Cerebellum (tissue), 5 donors: ENCODE measurements around a stretch of chr14.

DNA sequence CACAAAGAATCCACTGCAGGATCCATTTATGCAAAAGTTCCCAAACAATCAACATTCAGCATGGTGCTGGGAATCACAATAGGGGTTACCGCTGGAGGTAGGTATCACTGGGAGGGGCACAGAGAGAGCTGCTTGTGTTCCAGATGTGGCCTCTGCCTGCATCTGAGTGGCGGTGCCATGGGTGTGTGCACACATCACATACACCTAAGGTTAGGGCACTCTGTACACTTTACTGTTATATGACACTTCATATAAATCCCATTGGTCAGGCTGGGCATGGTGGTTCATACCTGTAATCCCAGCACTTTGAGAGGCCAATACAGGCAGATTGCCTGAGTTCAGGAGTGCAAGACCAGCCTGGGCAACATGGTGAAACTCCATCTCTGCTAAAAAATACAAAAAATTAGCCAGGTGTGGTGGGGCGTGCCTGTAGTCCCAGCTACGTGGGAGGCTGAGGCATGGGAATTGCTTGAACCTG lies 30.7 kb downstream of the CLMN start:
- PRO-cap, 3 experiments: no peak in any of the 3 experiments
- RAMPAGE, long total RNA: no peak

DNA sequence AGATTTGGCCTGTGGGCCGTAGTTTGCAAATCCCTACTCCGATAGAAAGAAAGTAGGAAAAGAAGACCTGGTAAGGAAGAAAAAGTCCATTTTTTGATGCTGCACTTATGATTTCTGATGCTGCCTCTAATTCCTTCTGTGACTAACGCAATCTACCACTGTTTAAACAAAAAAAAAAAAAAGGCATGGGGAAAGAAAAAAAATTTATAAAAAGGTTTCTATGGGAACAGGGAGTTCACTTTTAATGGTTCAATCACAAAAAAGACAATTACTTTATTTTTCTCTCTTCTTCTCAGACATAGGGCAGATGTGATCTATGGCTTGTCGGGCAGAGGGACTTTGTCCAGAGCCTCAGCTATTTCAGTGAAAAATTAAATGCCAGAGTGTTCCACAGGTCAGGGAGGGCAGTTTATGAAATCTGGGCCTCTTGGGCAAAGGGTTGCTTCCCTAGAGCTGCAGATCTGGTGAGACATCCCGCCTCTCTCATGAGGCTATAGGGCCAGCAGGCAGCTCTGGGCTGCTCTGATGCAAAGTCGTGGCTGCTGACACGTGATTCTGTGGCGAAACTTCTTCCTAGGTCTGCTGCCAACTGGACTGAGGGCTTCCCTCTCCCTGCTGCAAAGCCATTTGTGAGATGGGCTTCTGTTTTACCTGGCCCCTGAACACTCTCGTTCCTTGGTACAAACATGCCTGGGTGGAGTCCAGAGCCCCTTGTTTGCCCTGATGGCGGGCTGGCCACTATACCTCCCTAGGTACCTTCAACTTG lies 6.1 kb downstream of the CLMN start:
- PRO-cap, 3 experiments: no peak in any of the 3 experiments
- RAMPAGE, long total RNA: no peak

- PRO-cap, 3 experiments: no peak in any of the 3 experiments
- RAMPAGE, long total RNA: no peak
Measured at GRCh38 chr14:95468646-95469288, 47.7 kb downstream of the SYNE3 start.

GRCh38 chr14:95547437-95548313 lies 12.8 kb downstream of the GLRX5 start:
- PRO-cap, 3 experiments: no peak in any of the 3 experiments
- RAMPAGE, long total RNA: no peak

DNA sequence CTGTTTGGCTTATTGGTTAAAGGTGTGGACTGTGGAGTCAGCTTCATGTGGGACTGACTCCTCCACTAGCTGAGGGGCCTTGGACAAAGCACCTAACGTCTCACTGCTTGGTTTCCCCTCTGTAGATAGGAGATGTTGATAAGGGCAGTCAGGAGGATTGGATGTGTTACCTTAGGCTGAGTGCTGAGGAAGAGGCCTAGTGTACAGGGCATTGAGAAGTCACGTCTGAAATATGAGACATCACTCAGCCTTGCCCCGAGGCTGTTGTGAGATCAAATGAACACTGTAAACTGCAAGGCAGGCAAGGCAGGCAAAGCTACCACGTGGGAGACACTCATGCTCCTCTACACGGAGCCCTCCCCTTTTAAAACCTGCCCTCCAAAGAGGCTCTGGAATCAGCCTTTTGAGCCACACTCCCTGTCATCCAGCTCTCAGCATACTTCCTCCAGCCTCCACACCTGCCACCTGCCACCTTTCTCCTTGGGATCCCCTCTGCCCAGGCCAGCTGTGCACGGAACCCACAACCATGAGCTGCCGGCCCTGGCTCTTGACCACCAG lies 27.3 kb upstream of the TCL1A start:
- PRO-cap, 3 experiments: no peak in any of the 3 experiments
- RAMPAGE, long total RNA: no peak

DNA sequence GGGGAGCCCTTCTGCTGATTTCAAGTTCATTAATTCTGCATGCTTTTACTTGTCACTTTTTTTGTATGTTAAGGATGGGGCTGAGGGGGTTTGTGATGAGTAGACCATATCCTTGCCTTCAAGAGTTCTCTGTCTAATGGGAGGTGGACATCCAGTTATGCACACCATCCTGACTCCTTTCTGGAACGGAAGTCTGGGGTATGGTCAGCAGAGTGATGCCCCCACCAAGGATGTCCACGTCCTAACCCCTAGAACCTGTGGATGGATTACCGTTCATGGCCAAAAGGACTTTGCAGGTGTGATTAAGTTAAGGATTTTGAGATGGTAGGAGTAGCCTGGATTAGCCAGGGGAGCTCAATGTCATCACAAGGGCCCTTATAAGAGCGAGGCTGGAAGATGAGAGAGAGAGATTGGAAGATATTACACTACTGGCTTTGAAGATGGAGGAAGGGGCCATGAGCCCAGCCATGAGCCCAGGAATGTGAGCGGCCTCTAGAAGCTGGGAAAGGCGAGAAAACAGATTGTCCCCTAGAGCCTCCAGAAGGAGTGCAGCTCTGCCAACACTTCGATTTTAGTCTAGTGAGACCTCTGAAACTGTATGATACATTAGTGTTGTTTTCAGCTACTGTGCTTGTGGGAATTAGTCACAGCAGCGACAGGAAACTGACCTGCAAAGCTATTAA lies 44.1 kb downstream of the C14orf132 start:
- PRO-cap, 3 experiments: peak in 1 of 3 experiments; most common minus-strand start position 578 of the sequence (in 1)
- RAMPAGE, long total RNA: no peak

- PRO-cap, 3 experiments: no peak in any of the 3 experiments
- RAMPAGE, long total RNA: no peak
Measured at GRCh38 chr14:96097844-96098094, 58.6 kb downstream of the C14orf132 start.

DNA sequence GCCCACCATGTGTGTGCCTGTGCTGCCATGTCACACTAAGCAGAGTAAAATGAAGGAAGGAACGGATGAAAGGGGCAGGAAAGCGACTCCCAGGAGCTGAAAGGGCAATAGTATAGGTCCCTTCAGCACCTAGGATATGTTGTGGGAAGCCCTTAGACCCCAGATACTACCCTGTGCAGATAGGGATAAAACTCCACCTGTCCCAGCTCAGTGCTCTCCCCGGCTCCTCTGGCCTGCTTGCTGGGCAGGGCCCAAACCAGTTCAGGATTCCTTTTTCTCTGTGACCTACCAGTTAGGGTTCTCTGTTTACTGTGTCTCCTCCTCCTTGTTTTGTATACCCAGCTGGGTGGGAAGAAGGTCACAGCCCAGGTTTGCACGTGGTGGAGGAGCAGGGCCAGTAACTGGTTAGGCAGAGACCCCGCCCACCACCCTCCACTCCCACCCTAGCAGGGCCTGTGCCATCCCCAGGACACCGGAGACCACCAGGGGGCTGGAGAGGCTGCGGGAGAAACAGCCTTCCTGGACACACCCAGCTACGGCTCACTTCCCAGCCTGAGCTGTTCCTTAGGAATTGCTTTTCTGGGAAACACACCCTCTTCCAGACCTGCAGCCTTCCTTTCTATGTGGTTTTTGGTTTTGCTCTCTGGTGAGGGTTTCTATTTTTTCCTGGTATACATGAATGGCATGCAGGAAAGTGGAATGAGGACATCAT lies 21.0 kb downstream of the BDKRB2 start:
- PRO-cap, 3 experiments: no peak in any of the 3 experiments
- RAMPAGE, long total RNA: no peak

DNA sequence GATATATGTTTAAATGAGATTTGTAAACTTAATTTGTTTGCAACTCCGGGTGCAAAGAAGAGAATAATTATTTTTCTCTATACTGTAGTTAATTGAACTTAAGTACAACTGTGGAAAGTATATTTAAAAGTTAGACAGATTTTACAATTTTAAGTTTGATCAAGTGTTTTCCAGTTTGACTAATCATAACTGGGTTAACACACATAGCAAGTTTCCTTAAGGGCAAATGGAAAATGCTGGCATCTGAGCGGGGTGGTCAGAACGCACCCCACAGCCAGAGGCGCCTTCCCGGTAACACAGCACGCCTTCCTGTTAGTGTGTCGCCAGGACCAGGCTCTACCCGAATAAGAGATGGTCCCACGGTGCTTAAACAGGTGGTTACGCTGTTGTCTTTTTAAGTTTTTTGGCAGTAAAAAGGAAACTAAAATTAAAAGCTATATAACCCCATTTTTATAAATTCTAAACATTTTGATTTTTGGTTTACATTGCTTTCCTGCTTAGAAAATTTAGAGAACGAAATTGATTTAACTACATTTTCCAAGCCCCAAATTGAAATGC lies 28.0 kb downstream of the BDKRB1 start:
- PRO-cap, 3 experiments: no peak in any of the 3 experiments
- RAMPAGE, long total RNA: no peak

- PRO-cap, 3 experiments: no peak in any of the 3 experiments
- RAMPAGE, long total RNA: no peak
Measured at GRCh38 chr14:96284454-96284790, 28.4 kb downstream of the BDKRB1 start.

- PRO-cap, 3 experiments: peak in 2 of 3 experiments; most common plus-strand start chr14:96362218 (in 2)
- RAMPAGE, long total RNA: no peak
Measured at GRCh38 chr14:96361714-96362381, 1.3 kb downstream of the ATG2B start.

GRCh38 chr14:97602729-97603129 lies 805.5 kb downstream of the VRK1 start:
- PRO-cap, 3 experiments: no peak in any of the 3 experiments
- RAMPAGE, long total RNA: no peak

DNA sequence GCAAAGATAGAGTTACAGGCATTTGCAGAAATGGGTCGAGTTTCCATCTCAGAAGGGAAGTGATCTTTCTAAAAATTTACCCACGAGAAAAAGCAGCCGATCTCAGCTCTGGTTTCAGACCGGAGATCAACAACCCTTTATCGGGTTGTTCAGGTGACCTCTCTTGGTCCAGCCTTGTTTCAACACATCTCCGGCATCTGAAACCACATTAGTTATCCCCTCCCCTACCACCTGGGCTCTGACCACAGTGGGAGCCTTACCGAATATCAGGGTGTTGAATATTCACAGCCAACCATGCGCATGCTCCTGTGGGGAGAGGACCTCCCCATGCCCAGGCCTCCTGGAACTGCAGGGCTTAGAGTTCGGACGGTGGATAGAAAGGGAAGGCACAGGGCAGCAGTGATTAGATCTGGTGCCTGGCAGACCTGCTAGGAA lies 905.9 kb downstream of the VRK1 start:
- PRO-cap, 3 experiments: no peak in any of the 3 experiments
- RAMPAGE, long total RNA: no peak

DNA sequence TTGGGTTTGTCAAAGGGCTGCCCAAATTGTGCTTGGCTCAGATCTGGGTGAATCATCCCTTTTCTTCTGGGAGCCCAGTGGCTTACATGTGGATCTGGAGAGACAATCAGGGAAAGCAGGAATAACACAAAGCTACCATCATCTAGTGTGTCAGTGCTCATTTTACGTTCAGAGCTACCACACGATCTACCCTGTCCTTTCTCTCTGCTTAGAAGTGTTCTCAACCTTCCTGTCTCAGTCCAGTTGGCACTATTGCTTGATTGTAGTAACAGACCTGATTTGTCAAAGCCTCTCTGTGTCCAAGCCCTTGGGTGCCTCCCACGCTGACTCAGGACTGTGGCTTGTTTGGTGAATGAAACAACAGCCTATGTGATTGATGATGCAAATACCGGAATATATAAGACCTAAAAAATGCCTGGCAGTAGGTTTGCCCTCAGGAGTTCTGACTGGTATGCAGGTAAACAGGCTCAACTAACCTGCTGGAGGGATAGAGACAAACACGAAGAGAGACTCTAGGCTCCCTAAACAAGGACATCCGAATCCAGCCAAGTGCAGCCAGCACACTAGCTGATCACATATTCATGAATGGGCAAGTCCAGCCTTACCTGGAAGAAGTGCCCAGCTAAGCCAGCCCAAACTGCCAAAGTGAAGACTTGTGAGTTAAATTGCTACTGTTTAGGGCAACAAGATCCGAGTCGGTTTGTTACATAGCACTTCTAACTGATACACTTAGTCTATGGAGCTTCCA lies 974.5 kb downstream of the VRK1 start:
- PRO-cap, 3 experiments: no peak in any of the 3 experiments
- RAMPAGE, long total RNA: no peak

DNA sequence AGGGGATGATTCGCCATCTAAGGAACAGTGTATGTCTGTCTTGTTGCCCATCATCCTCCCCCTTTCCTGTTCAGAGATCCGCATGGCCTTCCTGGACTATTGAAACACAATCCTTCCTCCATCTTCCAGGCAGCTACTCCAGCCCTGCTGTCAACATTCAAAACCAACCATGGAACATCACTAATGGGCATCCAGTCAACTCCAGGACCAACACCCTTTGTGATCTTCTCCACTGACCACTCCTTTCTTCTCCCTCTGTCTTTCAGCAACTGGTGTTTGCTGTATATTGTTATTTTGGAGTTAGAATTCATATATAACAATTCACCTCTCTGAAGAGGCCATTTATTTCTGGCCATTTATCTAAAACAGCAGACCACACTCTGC lies 1188.2 kb downstream of the VRK1 start:
- PRO-cap, 3 experiments: no peak in any of the 3 experiments
- RAMPAGE, long total RNA: no peak

- PRO-cap, 3 experiments: no peak in any of the 3 experiments
- RAMPAGE, long total RNA: no peak
Measured at GRCh38 chr14:98203425-98203895, 1068.5 kb downstream of the BCL11B start.

DNA sequence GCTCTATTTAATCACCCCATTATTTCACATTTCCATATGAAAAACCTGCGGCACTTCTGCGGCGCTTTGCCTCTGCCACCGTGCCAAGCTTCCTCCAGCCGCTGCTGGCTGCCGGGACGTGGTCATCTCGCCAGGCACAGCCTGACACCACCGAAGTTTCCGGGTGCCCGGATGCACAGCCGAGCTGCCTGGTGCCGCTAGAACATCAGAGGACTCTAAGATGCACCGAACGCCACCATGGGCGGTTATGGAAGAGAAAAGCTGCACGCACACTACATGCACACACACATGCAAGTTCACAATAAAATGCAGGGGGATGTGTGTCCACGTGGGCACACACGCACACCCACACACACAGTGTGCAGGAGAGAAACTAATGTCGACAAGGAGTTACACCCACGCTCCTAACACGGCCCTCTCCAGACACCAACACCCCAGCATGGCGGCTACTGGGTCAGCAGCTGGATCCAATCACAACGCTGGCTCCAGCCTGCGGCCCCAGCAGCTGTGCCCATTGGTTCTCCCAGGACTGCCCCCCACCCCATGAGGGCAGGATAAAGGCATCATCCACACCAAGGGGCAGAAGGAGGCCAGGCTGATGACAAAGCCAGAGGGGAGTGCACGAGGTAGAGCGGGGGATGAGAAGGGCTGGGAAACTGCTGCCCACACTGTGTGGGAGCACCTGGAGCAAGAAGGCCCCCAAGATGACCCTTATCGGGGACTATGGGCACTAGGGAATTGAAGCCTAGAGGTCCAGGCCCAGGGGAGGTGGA lies 82.7 kb downstream of the BCL11B start:
- PRO-cap, 3 experiments: no peak in any of the 3 experiments
- RAMPAGE, long total RNA: no peak

DNA sequence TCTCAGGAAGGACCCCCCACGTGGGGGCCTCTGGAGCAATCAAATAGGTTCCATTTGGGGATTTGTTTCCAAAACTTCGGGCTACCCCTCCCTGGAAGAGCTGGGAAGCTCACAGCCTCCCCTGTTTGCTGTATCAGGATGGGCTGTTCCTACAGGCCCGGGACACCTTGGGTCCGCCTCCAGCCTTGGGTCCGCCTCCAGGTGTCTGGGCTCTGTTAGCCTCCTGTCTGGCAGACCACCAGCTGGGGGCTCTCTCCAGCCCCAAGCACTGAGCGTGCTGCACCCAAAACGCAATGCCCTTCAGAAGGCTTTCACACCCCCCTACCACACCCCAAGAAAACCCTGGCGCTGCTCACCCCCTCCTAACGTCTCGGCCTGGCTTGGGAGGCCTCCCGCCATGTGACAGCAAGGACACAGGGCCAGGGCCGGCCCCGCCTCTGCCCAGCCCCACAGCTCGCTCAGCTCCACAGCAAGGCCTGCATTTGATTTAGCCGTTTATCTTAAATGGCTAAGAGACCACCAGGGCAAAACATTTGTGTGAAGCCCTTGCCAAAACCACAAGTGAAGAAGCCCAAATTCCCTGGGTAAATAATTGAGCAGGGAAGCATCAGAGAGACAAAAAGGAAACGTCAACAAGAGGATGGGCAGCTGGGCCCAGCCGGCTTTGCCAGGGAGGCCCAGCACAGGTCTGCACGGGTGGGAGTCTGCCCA lies 40.0 kb downstream of the BCL11B start:
- PRO-cap, 3 experiments: no peak in any of the 3 experiments
- RAMPAGE, long total RNA: no peak

GRCh38 chr14:99262096-99262836 lies 9.7 kb downstream of the BCL11B start:
- PRO-cap, 3 experiments: no peak in any of the 3 experiments
- RAMPAGE, long total RNA: no peak

- PRO-cap, 3 experiments: no peak in any of the 3 experiments
- RAMPAGE, long total RNA: no peak
Measured at GRCh38 chr14:99320024-99320633, 48.1 kb upstream of the BCL11B start.